Endothelial cell of umbilical vein (primary cell): ENCODE results near the genes CCDC85C, CYP46A1 and EVL.

GRCh38 chr14:98273169-98273611 is 998.8 kb downstream of the BCL11B start:
- PRO-cap = no peak
CAGE:
- cytosol, long polyA minus RNA = no peak
- cytosol, long polyA plus RNA = no peak
- long polyA plus RNA = no peak
- nucleus, long polyA minus RNA = no peak
- nucleus, long polyA plus RNA = no peak

DNA sequence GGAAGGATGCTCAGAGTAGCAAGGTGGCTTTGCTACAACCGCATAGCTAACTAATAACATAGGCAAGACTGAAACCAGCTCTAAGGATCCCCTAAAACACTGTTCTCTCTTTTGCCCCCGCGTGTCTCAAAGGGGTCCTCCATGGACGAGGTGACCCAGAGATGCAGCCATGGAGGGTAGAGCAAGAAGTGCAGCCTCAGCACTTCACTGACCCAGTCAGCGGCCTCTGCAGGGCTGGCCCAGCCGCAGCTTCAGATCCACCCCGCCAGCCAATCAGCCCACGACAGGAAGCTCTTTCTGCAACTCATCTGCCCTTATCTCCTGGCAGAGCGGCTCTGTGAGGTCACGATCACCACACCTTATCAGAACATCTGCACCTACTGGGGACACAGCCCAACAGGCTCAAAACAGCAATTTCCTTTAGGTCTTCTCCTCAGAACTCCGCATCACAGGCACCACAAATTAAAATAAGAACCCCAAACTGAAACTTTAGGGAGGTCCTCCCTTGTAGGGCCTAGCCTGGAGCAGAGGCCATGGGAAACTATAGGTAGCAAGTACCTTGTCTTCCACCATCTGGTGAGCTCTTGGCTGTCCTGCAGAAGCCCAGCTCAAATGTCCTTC is 287.3 kb downstream of the BCL11B start:
- PRO-cap = no peak
CAGE:
- cytosol, long polyA minus RNA = no peak
- cytosol, long polyA plus RNA = no peak
- long polyA plus RNA = no peak
- nucleus, long polyA minus RNA = no peak
- nucleus, long polyA plus RNA = no peak

GRCh38 chr14:99075961-99076394 is 196.0 kb downstream of the BCL11B start:
- PRO-cap = no peak
CAGE:
- cytosol, long polyA minus RNA = no peak
- cytosol, long polyA plus RNA = no peak
- long polyA plus RNA = no peak
- nucleus, long polyA minus RNA = no peak
- nucleus, long polyA plus RNA = no peak

- PRO-cap = no peak
CAGE:
- cytosol, long polyA minus RNA = no peak
- cytosol, long polyA plus RNA = no peak
- long polyA plus RNA = no peak
- nucleus, long polyA minus RNA = no peak
- nucleus, long polyA plus RNA = no peak
Measured at GRCh38 chr14:99093974-99094273, 178.1 kb downstream of the BCL11B start.

GRCh38 chr14:99240995-99241693 is 30.9 kb downstream of the BCL11B start:
- PRO-cap = no peak
CAGE:
- cytosol, long polyA minus RNA = no peak
- cytosol, long polyA plus RNA = no peak
- long polyA plus RNA = no peak
- nucleus, long polyA minus RNA = no peak
- nucleus, long polyA plus RNA = no peak

GRCh38 chr14:99273623-99274299 is 1.8 kb upstream of the BCL11B start:
- PRO-cap = no peak
CAGE:
- cytosol, long polyA minus RNA = no peak
- cytosol, long polyA plus RNA = no peak
- long polyA plus RNA = no peak
- nucleus, long polyA minus RNA = no peak
- nucleus, long polyA plus RNA = no peak

DNA sequence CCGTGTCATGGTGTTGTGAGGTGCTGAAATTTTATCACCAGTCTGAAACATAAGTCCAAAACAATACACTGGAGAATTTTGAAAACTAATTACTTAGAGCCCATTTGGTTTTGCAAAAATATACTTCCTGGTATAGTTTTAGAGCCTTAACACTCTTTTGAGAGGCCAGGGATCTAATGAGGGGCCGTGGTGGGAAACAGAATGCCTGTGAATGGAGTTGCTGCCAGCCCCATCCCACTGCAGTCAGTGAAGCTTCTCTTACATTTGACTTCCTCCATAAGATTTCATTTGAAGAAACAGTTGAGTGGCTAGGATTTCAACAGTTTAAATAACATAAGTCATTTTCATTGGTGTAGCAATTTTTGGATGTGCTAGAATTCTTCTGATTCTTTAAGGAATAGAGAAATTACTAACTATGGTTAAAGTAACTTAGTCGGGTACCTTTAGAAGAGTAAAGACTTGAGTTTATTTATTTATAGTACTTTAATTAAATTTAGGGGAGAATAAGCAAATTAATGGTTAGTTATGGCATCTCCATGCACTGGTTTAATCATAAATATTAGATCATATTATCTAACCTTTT is 20.5 kb downstream of the CCNK start:
- PRO-cap = no peak
CAGE:
- cytosol, long polyA minus RNA = no peak
- cytosol, long polyA plus RNA = no peak
- long polyA plus RNA = no peak
- nucleus, long polyA minus RNA = no peak
- nucleus, long polyA plus RNA = no peak

DNA sequence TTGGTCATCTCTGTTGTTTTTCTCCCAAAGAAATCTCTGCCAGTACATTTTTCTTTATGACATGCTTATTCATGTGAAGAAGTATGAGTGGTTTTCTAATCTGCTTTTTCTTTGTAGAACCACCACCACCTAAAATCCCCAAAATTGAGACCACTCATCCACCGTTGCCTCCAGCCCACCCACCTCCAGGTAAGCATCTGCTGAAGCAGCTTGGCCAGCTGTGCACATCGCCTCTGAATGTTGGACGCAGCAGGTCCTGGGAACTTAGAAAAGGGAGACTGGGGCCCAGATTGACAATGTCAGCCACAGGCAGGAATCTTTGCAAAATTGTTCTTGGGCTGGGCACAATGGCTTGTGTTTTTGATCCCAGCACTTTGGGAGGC is 25.7 kb downstream of the CCNK start:
- PRO-cap = no peak
CAGE:
- cytosol, long polyA minus RNA = no peak
- cytosol, long polyA plus RNA = no peak
- long polyA plus RNA = no peak
- nucleus, long polyA minus RNA = no peak
- nucleus, long polyA plus RNA = no peak

- PRO-cap = unidirectional peak, plus-strand start at chr14:99522625
CAGE:
- cytosol, long polyA minus RNA = no peak
- cytosol, long polyA plus RNA = no peak
- long polyA plus RNA = no peak
- nucleus, long polyA minus RNA = no peak
- nucleus, long polyA plus RNA = no peak
Measured at GRCh38 chr14:99522399-99523044, 41.3 kb downstream of the CCNK start.

GRCh38 chr14:99552516-99553285 is 51.3 kb downstream of the CCDC85C start:
- PRO-cap = no peak
CAGE:
- cytosol, long polyA minus RNA = no peak
- cytosol, long polyA plus RNA = no peak
- long polyA plus RNA = no peak
- nucleus, long polyA minus RNA = no peak
- nucleus, long polyA plus RNA = no peak

DNA sequence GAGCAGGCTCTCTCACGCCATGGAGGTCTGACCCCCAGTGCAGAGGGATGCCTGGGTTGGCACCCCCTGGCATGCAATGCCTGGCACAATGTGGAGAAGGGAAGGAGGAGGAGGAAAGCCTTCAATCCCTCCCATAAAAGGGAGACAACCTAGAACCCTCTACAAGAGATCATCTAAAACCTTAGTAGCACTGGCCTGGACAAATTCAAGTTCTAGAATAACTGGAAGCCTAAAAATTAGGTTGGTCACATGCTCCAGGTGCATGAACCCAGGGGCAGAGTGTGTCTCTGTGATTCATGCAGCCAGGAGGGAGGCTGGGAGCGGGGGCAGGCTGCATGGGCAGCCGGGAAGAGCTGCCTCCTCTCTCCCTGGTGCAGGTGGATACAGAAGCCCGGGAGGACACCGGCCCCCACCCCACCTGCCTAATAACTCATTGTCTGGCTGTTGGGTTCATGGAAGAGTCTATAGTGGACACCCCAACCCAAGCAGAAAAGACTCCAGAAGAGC is 38.7 kb downstream of the CCDC85C start:
- PRO-cap = no peak
CAGE:
- cytosol, long polyA minus RNA = no peak
- cytosol, long polyA plus RNA = no peak
- long polyA plus RNA = no peak
- nucleus, long polyA minus RNA = no peak
- nucleus, long polyA plus RNA = no peak

DNA sequence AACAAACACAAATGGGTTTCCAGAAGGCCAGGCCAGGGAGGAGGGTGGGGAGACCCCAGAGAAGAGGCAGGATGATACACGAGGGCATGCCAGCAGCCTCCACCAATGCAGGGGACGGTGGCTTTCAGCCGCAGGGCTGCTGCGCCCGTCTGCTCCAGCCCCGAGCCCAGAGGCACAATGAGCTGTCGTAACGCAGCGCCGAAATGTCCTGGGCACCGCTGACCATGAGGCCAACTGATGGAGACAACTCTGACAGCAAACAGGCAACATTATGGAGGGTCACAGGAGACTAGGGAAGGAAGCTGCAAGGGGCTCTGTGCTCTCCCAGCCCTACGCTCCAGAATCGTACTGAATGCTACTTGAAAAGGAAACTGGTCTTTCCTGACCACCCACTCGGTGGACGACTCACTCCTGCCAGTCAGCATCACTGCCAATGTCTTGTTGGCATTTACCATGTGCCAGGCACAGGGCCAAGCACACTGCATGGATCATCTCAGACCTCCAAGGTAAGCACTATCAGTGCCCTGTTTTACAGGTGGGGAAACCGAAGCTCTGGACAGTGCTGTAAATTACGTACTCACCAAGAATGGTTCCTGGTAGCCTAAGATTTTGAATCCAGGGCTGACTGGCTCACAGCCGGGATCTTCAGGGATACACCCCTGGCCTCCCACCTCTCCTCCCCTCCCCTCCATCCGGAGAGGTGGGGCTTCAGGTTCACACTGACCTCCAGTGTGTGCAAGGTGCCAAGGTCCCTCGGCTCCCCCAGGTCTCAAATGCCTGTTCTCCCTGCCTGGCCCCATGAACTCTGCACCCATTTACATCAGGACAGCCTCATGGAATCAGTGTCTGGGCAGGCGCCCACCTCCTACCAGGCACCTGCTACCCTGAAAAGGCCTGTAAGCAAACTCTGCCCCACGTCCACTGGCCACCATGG is 37.9 kb downstream of the CCDC85C start:
- PRO-cap = no peak
CAGE:
- cytosol, long polyA minus RNA = no peak
- cytosol, long polyA plus RNA = no peak
- long polyA plus RNA = no peak
- nucleus, long polyA minus RNA = no peak
- nucleus, long polyA plus RNA = no peak

- PRO-cap = no peak
CAGE:
- cytosol, long polyA minus RNA = no peak
- cytosol, long polyA plus RNA = no peak
- long polyA plus RNA = no peak
- nucleus, long polyA minus RNA = no peak
- nucleus, long polyA plus RNA = no peak
Measured at GRCh38 chr14:99570394-99570874, 33.6 kb downstream of the CCDC85C start.

DNA sequence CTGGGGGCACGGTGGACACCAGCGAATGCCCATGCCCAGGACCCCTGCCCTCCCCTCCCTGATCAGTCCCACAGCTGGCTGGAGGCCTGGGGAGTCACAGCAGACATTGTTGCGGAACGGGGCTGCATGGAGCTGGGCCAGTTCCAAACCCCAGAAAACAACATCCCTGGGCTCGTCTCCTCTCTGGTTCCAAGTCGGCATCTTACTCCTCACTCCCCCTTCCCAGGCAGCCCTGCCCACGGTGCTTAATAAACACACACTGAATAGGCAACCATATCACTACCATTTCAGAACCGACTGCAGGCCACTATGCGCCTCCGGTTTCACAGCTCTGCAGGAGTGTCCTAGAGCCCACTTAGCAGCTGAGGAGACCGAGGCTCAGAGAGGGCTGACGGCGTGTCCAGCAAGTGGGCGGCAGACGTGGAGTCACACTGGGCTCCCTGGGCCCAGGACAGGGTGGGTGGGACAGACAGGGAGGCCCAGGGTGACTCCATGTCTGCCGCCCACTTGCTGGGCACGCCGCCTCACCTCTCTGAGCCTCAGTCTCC is 27.0 kb downstream of the CCDC85C start:
- PRO-cap = no peak
CAGE:
- cytosol, long polyA minus RNA = no peak
- cytosol, long polyA plus RNA = no peak
- long polyA plus RNA = no peak
- nucleus, long polyA minus RNA = no peak
- nucleus, long polyA plus RNA = no peak

- PRO-cap = bidirectional peak, plus-strand start at chr14:99604582, minus-strand start at chr14:99604207
CAGE:
- cytosol, long polyA minus RNA = no peak
- cytosol, long polyA plus RNA = start-site peak on the minus strand at chr14:99604162-99604380, 68 and 37 reads in 2 replicates
- long polyA plus RNA = start-site peak on the minus strand at chr14:99604126-99604244, 20 and 7 reads in 2 replicates
- nucleus, long polyA minus RNA = no peak
- nucleus, long polyA plus RNA = no peak
Measured at GRCh38 chr14:99603796-99604717, at the start of gene CCDC85C. Gene CCDC85C (minus strand): TSS chr14:99604207.

DNA sequence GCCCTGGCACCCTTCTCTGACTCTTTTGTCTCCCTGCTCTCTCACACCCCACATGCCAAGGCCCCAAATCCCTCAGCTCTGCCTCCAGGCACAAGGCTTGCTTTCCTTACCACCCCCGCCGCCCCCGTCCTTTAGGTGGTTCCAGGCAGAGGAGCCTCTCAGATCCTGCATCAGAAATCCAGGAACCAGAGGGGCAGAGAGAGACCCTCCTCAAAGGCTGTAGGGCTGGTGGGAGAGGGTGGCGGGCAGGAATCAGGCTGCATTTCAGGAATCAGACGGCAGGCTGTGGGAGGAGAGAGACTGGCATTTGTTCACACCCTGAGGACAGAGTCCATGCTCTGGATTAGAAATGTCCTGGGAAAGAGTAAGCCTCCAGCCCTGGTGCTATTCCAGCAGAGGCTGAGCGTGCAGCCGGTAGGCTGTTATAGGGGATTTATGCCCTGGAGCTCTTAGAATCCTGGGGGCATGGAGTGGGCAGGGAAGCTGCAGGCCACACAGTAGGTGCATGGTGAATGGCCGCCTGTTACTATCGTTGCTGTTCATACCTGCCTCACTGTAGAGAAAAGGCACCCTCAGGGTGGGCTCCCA is 12.3 kb upstream of the CYP46A1 start:
- PRO-cap = no peak
CAGE:
- cytosol, long polyA minus RNA = no peak
- cytosol, long polyA plus RNA = no peak
- long polyA plus RNA = no peak
- nucleus, long polyA minus RNA = no peak
- nucleus, long polyA plus RNA = no peak

DNA sequence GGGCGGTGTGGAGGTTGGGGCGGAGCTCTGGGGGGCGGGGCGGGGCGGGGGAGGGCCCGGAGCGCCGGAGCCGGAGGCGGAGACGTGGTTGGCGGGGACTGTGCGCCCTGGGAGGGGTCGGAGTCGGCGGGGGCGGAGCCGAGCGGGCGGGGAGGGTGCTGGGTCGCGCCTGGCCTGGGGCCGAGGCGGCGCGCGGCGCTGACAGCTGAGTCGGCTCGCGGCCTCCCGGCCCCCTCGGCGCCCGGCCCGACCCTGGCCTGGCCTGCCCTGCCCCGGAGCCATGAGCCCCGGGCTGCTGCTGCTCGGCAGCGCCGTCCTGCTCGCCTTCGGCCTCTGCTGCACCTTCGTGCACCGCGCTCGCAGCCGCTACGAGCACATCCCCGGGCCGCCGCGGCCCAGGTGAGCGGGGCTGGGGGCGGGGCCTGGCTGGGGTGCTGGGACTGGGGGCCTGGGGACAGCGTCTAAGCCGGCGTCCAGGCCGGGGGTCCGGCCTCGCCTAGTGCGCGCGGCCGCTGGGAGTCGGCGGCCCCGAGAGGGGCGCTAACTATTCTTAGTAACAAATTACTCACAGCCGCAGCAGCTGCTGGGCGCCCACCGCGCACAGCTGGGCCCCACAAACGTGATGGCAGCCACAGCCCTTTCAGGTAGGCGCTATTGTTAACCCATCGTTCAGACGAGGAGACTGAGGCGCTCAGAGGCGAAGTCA is at the start of gene CYP46A1:
Gene CYP46A1 (plus strand): TSS at position 161 of the 706 bp plus-strand sequence.
- PRO-cap = bidirectional peak, plus-strand start at position 186 of the sequence, minus-strand start outside the sequence
CAGE:
- cytosol, long polyA minus RNA = no peak
- cytosol, long polyA plus RNA = no peak
- long polyA plus RNA = no peak
- nucleus, long polyA minus RNA = no peak
- nucleus, long polyA plus RNA = no peak

GRCh38 chr14:99737428-99738189 is 53.5 kb downstream of the CYP46A1 start:
- PRO-cap = bidirectional peak, plus-strand start at chr14:99737696, minus-strand start at chr14:99737549
CAGE:
- cytosol, long polyA minus RNA = no peak
- cytosol, long polyA plus RNA = start-site peak on the plus strand at chr14:99737696-99737736, 35 and 25 reads in 2 replicates
- long polyA plus RNA = start-site peak on the plus strand at chr14:99737714-99737732, 54 and 55 reads in 2 replicates
- nucleus, long polyA minus RNA = start-site peak on the plus strand at chr14:99737709-99737770, 334 reads
- nucleus, long polyA plus RNA = no peak

DNA sequence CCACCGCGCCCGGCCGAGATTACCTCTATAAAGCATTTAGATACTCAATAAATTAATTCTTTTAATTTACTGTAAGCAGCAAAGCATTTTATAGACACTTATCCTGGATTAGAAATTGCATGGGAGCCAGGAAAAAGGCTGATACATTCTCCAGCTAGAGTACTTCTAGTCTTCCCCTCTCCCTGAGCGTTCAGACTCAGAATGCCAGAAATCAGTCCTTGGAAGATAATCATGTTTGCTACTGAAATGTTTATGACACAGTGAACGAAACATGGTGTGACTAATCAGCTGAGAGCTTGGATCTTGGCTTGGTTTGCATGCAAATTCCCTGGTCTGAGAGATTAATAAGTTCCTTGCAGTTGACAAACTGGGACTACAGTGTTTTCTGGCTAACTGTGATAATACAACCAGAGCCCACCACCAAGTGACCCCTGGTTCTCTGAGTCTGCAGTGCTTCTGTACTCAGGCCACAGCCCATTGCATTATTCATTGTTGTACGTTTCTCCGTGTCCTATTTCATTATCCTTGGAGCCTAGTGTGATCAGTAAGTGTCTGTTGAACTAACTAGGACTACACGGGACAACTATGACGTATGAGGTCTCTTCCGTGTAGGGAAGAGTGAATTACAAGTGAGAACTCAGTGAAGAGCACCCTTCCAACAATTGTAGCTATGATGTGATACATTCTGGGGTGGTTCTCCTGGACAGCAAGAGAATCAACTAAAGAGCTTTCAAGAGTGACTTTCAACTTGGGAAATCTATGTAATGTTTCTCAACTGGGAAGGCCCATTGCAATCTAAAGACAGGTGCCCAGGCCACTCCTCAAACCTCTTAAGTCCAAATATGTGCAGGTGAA is 34.6 kb upstream of the EVL start:
- PRO-cap = unidirectional peak, minus-strand start at position 203 of the sequence
CAGE:
- cytosol, long polyA minus RNA = no peak
- cytosol, long polyA plus RNA = no peak
- long polyA plus RNA = no peak
- nucleus, long polyA minus RNA = no peak
- nucleus, long polyA plus RNA = no peak

GRCh38 chr14:100064813-100065651 is at the start of gene EVL:
Gene EVL (plus strand): TSS chr14:100065422.
- PRO-cap = no peak
CAGE:
- cytosol, long polyA minus RNA = no peak
- cytosol, long polyA plus RNA = no peak
- long polyA plus RNA = no peak
- nucleus, long polyA minus RNA = no peak
- nucleus, long polyA plus RNA = no peak